HT-29 (cell line): ENCODE measurements around a stretch of chr1.

- RAMPAGE, long total RNA = no peak
Observed at GRCh38 chr1:32220508-32221400, 1.4 kb downstream of the TMEM234 start.

DNA sequence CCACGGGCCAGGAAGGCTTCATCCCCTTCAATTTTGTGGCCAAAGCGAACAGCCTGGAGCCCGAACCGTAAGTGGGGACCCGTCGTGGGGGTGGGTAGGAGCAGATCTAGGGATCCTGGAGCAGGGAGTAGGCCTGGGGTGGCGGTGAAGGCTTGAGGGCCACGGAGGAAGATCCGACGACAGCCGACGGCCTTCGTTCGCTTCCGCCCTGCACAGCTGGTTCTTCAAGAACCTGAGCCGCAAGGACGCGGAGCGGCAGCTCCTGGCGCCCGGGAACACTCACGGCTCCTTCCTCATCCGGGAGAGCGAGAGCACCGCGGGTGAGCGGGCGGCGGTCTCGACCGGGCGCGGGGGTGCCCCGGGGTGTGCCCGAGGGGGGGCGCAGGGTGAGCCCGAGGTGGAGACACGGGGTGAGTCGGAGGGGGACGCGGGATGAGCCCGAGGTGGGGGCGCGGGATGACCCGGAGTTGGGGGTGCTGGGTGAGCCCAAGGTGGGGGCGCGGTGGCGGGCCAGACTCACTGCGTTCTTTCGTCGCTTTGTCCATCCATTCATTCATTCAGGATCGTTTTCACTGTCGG lies 16.4 kb upstream of the HDAC1 start:
- RAMPAGE, long total RNA = no peak

- RAMPAGE, long total RNA = no peak
Observed at GRCh38 chr1:32352744-32353664, 9.3 kb downstream of the FAM229A start.

GRCh38 chr1:32495995-32496602 lies 31.2 kb downstream of the ZBTB8B start:
- RAMPAGE, long total RNA = no peak

DNA sequence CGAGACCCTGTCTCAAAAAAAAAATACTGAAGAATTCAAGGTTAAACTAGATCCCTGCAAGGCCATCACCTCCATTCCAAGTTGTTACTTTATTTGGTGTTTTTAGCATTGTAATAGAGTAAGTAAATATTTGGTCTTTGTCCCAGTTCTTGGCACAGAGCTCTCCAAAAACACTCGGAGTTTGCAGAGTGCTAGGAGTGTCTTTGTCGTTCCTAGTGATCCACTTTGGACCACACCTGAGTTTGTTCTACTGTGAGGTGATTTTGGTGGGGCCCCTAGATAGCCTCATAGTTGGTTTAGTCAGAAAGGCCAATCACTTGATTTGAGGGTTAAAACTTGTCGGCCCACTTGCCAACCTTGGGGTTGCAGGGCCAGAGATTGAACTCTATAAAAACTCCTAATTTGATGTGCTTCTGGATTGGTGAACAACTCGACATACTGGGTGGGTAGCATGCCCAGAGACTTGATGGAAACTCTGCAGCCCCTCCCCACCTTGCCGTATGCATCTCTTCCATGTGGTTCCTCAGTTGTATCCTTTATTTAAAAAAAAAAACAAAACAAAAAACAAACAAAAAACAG lies 25.6 kb downstream of the SYNC start:
- RAMPAGE, long total RNA = no peak

DNA sequence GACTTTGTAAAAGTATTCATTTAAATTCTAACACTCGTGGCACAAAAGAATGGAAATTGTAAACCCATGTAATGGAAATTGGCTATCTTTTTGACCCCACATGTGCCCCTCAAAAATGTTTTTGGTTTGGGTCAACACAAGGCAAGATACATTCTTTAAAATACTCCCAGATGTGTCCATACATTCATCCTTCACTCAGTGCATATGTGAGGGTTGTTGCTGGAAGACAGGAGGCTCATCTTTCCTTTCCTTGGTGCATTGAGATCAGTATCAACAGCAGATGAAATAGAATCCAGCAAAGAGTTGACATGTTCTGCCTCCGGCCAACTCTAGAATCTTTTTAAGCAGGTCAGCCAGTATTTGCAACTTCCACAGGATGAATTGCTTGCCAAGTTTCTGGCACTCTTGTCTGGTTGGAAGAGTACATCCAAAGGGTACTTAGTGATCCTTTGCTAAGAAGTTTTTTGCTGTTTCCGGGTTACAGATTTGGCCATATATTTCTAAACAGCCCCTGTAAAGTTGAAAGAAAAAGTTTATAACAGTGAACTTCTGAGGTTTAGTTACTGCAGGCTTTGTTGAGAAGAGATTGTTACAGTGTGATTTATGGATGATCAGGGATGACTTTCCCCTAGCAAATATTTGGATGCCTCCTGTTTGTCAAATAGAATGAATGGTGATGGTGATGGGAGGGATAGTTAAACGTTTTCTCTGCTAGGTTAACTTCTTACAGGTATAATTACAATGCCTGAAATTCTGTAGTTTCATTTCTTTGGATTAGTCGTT lies 21.0 kb downstream of the SYNC start:
- RAMPAGE, long total RNA = no peak

DNA sequence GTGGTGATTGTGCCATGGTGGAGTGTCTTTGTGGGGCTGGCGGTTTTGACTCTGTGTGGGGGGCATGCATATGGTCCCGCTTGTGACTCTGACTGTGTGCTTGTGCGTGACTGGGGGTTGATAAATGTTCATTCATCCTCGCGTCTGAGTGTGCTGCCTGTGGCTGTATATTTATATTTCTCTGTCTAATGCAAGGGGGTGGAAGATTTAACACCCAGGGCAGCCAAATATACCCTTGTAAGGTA lies 1.2 kb upstream of the SYNC start:
- RAMPAGE, long total RNA = no peak

DNA sequence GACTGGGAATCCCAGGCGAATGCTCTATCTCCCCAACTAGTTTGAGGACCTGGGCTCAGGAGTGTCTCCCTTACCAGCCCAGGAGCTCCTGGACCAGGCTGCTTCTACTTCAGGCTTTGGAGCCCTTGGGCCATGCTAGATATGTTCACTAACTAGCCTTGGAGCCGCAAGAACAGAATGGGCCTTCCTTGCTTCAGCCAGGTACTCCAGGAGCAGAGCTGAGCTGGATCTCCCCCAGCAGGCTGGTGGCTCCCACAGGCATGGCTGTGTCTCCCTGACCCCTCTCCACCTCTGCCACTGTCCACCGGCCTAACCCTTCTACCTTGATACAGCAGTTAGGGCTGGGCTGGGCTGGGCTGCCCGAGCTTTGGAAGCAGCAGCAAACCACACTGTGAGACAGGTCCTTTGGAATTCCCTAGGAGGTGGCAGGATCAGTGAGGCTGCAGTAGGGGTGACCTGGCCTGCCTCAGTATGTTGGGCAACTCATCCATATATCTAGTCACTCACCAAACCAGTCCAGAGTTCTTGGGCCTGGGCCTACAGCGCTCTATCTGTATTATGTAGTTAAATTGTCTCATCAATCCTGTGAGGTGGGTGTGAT lies 13.2 kb upstream of the SYNC start:
- RAMPAGE, long total RNA = no peak

- RAMPAGE, long total RNA = no peak
Observed at GRCh38 chr1:32742217-32742914, 736 bp downstream of the KIAA1522 start.

DNA sequence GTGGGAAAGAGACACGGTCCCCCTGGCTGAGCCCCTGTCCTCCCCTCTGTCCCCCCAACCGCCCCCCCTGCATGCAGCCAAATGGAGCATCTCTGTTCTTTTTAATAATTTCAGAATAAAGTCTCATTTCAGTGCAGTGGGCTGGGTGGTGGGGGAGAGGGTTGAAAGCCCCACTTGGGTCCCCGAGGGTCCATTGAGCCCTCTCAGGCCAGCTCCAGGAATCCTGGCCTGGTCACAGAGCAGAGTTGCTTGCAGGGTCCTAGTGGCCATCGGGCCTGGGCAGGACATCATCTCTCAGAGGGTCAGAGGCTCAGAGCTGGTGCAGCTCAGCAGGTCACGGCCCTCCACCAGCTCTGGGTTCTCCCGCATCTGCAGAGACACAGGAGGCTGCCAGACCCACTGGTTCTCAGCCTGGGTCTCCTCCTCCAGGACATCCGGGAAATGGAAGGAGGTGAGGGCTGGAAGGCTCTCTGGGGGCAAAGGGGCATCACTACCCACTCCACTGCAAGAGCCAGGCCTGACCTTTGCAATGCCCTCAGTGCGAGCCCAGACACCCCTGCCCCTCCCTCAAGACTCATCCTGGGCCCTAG lies 6.6 kb downstream of the TMEM54 start:
- RAMPAGE, long total RNA = no peak

- RAMPAGE, long total RNA = no peak
Observed at GRCh38 chr1:32912648-32913151, 11.5 kb upstream of the TMEM54 start.

- RAMPAGE, long total RNA = no peak
Observed at GRCh38 chr1:32972696-32973511, 8.3 kb upstream of the RNF19B start.

DNA sequence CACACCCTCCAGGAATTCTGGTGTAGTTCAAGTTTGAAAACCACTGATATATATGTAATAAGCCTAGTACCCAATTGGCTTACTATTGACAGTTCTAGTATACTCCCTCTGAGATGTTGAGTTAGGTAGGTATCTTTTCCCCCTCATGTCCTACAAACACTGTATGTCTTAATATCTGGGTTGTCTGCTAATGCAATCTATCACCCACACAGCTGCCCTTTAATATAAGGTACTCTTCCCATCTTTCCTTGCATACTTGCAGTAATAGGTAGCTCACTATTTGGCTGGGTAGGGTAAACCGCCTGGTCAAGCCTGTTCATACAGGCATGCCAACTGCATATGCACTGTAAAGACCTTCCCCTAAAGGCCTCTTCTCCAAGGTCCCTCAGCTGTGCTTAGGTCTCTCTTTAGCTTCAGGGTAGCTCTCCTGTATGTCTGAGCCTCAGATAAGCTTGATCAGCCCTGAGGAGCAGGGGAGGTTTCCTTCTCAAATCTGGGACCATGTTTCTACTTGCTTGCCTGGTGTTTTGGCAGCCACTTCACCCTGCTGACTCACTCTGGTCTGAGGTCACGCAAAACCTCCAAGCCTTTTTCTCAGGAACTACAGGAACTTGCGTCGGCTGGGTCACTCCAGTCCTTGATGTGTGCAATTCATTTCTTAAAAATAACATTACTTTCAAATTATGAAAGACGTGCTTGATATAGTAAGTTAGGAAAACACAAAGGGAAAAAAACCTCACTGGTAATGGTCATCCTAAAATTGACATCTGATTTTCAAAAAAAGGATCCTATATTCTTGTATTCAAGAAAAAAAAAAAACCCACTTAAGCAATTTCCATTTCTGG lies 24.5 kb upstream of the RNF19B start:
- RAMPAGE, long total RNA = no peak

GRCh38 chr1:33145370-33146431 lies 36.1 kb downstream of the TRIM62 start:
- RAMPAGE, long total RNA = no peak

DNA sequence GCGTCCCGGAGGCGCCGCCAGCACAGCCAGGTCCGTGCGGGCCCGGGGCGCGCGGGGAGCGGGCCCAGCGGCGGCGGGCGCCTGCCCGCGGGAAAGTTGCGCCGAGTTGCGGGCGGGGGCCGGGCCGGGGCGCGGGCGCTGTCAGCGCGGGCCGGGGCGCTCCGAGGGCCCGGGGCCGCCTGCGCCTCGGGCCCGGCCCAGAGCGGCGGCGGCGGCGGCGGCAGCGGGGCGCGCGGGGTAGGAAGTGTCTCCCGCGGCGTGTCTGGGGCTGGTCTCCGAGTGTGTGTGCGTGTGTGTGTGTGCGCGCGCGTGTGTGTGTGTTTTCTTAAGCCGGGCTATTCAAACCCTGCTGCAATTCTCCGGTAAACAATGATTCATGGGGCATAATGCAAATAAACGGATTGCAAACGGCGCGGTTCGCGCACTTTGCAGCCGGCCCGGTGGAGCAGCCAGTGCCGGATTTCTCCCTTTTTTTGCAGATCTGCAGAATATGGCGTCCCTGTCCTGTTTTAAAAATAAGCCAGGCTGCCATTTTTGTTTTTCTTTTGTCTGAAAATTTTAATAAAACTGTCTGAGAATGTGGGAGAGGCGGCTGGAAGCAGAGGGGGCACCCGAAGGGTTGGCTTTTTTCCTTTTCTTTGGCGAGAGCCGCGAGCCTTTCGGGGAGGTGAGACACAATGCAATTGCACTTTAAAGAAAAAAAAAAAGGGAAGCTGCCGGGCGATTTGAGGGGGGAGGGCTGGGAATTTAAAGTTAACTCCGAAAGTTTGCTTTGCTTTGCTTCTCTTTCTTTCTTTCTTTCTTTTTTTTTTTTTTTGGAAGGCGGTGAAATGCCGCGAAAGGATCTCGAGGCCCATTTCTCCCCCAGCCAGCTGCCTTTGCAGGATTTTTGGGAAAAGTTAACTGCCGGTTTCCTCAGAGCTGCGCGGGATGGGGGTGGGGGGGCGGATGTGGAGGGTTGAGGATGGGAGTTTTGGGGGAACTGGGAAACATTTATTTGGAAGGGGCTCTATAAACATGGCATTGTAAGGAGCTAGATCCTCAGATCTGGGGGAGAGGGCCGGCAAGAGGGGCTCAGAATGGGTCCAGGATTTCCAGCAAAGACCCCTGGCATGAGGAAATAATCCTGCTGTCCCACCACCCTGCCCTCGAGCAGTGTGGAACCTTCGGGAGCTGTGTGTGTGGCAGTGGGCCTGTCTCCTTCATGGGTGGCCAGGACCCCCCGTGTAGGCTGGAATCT lies 753 bp downstream of the ZNF362 start:
- RAMPAGE, long total RNA = no peak

- RAMPAGE, long total RNA = no peak
Observed at GRCh38 chr1:33257865-33258395, 1.6 kb downstream of the ZNF362 start.

GRCh38 chr1:33320794-33321071 lies 165 bp downstream of the A3GALT2 start:
- RAMPAGE, long total RNA = no peak

DNA sequence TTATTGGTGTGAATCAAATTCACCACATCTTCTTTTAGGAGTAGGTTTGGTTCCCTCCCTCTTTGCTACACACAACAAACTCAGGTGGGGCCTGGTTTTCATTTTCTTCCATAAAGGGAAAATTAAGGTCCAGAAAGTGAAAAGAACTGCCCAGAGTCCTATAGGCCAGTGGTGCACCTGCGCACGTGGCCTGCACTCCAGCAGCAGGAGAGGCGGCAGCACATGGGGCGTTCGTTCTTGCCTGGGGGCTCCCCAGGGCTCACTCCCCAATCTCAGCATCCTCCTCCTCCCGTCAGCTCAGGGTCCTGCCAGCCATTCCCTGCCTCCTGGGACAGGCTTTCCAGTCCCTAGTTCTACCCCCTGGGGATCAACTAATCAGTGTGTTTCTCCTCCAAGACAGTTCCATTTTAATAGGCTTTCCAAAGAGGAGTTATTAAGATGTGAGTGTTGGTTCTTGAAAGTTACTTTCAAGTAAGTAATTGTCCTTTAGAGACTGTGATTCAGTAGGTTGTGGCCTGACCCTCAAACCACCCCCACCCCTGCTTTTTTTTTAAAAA lies 1.2 kb upstream of the A3GALT2 start:
- RAMPAGE, long total RNA = no peak

DNA sequence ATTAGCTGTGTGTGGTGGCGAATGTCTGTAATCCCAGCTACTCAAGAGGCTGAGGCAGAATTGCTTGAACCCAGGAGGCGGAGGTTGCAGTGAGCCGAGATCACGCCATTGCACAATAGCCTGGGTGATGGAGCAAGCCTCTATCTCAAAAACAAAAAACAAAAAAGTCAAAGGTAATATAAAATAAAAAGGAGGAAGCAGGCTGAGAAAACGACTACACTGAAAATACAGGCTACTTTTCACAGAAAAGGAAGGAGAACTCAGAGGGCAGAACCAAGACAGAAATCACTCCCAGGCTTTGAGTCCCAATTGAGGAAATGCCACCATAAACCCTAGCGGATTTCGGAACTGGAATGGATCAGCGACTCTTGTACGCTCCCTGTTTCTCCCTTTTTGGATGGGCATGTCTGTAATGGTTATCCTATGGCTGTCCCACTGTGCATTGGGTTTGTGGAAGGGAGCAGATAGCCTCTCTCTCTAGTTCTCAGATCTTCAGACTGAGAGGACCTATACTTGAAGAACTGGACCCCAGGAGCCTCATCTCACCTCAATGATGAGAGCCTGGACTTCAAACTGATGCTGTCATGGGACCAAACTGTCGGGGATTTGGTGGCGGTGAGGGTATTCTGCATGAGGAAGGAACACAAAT lies 6.0 kb upstream of the A3GALT2 start:
- RAMPAGE, long total RNA = no peak

DNA sequence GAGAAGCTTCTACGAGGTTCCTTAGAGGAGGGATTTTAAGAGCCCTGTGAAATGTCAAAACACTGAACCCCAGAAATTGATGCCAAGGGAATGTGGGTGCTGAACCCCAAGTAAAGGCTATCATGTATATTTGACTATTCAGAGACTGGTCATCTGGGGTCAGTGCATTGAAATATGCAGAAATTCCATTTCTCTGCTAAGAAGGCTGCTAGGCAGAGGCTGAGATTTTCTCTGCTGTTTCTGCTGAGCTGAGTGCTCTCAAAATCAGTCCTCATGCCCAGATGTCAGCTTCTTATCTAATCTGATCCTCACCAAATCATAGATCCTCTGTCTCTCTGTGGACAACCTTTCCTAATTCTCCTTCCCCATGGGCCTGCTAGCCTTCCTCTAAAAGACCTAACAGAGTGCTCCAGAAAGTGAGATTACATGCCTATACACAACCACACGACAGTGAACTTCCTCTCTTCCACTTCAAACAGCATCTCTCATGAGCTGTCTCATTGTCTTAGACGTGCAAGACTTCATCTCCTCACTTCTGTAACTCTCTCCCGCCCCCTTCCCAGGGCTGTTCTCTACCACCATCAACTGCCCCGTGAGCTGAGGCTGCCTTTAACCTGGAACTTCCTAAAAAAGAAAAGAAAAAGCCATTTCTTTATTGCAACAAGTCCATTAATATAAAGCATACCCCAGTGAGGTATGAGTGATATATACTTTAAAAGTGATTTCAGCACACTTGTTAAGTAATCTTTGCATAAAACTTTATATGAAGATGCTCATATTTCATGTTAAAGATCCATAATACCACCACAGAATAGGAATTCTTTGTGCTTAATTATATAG lies 14.1 kb upstream of the A3GALT2 start:
- RAMPAGE, long total RNA = no peak